Brain (tissue), 1 donor: ENCODE results near the gene PLAC8L1.

DNA sequence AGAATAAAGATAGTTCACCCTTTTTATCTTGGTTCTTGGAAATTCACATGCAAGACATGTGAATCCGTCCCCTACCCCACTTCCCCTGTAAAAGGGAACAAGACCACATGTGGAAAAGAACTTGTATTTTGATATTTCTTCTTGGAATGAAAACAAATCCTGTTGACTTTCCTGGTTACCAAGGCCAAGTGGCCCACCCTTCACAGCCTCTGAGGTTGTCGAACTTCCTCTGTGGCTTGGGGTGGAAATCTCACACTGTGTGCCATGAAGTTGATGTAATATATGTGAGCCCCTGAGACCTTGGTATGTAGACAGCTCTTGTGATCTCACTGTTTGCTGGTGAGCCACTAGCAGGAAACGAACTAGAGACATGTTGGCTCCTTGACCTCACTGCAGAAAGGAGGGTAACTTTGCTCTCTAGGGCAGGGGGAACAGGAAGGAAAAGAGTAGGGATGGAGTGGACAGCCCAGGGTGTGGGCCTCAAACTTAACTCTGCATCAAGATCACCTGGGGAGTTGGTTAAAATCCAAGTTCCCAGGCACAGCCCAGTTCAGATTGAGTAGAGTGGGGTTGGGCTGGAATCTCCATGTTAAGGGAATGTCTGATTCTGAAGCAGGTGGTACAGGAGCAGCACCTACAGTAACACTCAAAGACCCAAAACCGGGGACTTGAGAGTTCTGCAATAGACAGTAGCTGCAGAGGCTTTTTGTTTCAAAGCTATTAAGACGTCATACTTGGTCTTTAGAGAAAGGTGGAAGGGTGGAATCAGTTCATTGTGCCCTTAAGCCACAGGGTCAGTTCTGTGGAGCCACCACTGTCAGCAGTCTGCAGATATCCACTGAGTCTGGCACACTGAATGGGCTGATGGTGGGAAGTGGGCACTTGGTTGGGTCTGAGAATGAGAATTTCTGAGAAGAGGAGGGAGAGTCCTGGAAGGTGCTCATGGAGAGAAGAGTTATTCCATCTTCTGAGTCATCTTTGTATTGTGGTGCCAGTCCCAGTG, 159.6 kb downstream of the ARHGAP26 start:
- RRBS: no CpG with 5 or more reads among the region's 5 CpGs

DNA sequence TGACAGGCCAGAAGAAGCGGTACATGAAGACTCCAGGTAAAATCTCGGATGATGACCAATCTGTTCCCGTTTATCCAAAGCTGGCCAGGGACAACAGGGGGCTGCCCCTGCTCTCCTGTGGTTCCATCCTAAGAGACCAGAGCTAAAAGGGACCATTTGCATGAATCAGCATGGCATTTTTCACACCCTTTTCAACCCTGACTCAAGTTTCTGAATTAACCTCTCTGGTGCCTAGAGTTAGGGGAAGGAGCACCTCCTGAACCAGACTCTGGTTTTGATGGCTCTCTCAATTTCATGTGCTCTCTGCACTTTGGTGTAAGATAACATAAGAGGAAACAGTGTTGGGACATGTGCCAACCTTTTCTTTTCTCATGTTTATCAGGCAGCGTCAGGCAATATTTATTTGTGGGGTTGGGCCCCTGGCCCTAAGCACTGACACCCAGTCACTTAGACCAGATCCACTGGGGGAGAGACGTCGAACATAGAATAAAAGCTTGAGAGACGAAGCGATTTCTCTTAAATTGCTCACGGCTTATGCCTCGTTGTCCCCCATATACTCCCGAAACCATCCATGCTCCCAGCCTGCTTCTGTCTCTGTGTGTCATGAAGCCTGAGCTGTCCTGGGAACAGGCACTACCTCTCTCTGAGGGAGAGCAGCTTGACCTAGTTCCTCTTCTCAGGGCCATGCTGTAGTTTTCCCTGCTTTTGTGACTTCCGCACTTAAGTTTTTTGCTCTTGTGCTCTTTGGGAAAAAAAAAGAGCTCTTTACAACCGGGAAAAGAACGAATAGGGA, 195.9 kb downstream of the NR3C1 start:
- RRBS: no CpG with 5 or more reads among the region's 14 CpGs

DNA sequence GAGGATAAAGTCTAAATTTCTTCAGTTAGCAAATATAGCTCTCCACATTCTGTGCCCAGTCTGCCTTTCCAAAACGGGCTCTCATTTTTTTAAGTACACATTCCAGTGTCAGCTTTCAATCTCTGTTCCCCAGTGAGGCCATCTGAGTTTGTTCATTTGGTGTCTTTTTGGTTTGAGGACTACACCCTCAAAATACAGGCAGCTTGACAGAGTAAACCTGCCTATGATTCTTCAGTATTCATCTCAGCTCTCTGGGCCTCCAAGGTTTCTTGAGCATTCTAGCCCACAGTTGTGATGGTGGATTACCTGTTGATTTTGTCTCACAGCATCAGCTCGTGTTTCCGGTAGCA, 55.7 kb downstream of the NR3C1 start:
- RRBS: no CpG with 5 or more reads among the region's 3 CpGs

- RRBS: no CpG with 5 or more reads among the region's 4 CpGs
These were observed 157.7 kb upstream of the NR3C1 start for GRCh38 chr5:143561177-143561544.

DNA sequence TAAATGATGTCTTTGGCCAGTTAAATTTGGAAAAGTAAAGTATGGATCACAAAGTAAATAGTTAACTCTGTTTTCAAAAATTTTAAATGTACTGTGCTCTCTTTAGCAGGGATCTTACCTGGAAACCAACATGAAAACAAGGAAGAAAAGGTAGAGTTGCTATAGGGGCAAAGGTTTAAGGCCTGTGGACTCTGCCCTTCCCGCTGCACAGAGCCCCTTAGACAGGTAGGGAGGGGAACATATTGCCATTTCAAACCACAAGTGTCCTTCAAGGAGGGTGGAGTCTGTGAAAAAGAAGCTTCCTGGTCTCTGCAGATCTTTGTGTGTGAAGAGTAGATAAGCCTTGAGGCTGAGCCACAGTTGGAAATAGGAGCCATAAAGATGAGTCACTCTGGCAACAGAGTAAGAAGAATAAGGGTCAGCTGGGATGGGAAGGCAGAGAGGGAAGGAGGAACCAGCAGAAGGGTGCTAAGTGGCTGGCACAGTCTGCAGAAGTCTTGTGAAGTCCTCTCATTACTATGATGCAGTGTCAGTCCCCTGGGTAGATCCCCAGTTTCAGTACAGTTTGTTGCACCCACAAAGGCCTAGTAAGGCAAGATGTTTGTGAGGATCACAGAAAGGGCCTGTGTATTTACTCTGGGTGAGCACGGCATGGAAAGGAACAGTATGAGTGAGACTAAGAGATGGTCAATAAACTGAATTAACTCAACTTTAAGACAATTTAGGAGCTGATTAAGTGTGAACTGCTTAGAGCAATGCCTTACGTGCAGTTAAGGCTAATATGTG, 18.1 kb downstream of the GRXCR2 start:
- RRBS: no CpG with 5 or more reads among the region's 3 CpGs

GRCh38 chr5:146105310-146105863, at the start of gene PLAC8L1:
Gene PLAC8L1 (minus strand): TSS chr5:146105577.
- RRBS: no CpG with 5 or more reads among the region's 2 CpGs

GRCh38 chr5:147406889-147407878, 102.7 kb downstream of the DPYSL3 start:
- RRBS: no CpG with 5 or more reads among the region's 9 CpGs

DNA sequence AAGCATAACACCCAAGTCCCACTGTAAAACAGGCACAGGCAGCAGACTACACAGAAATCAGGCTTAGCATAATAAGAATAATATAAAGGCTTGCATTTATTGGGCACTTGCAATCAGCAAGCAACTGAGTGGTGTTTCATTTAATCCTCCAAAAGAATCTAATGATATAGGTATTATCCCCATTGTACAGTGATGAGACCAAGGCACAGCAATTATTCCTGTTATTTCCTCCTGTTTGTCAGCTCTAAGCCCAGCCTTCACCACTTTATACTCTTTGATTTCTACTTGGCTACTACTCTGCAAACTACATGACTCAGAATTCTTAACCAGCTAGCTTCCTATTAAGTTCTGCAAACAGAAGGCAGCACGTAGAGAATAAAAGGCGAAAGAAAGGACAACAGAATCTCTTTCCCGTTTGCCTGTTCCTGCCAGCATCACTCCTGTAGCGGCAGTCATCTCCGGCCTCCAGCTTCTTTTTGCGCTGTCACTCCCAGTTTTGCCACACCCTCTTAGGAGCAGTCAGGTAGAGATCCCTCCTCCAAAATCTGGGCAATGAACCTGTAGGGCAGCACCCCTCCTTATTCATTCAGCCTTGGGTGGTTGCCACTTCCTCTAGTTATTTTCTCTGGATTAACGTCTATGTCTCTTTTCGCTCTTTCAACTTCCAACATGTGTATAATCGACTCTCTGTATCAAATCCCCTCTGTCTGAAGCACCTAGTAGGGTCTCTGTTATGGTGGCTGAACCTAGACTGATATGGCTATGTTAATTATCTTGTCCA, 29.9 kb downstream of the DPYSL3 start:
- RRBS: no CpG with 5 or more reads among the region's 9 CpGs

DNA sequence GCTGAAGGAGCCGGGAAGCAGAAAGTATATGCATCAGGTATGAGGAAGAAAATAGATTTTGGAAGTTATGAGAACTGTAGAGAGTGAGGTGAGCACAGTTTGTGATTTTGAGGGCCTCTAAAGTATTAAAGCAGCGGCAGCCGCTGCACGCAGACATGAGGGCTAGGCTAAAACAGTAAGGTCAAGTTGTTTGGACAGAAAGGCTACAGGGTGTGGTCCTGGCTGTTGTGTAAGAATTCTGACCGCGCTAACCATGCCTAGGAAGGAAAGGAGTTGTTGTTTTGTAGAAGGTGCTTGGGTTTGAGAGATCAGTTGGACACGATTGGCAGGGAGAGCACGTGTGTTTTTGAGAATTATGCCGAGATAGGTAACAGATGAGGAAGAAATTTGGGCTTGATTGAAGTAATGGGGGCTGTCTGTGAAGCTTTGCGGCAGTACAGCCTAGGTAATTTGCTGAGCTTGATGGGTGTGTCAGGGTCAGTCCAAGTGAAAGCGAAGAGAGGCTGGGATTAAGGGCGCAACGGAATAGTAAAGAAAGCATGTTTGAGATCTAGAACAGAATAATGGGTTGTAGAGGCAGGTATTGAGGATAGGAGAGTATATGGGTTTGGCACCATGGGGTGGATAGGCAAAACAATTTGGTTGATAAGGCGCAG, 7.5 kb upstream of the SCGB3A2 start:
- RRBS: no CpG with 5 or more reads among the region's 14 CpGs

- RRBS: no CpG with 5 or more reads among the region's 15 CpGs
These were observed 4.2 kb upstream of the SCGB3A2 start for GRCh38 chr5:147873934-147875134.

- RRBS: no CpG with 5 or more reads among the region's 5 CpGs
These were observed 10.8 kb downstream of the FBXO38 start for GRCh38 chr5:148394373-148395066.

DNA sequence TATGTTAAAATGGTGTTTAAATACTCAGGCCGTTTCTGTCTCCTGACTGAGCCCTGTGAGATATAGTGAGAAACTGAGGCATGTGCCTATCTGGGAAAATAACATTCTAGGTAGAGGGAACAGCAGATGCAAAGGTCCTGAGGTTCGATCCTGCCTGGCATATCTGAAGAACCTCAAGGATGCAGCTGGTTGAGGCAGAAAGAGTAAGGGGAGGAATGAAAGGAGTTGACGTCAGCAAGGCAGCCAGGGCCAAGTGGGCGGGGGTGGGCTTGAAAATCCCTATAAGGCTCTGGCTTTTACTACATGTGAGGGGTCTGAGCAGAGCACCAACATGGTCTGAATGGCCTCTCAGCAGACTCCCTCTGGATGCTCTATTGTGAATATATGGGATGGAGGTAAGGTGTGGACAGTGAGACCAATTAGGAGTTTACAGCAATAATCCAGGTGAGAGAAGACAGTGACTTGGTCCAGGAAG, 69.7 kb downstream of the FBXO38 start:
- RRBS: no CpG with 5 or more reads among the region's 4 CpGs

- RRBS: 2% methylated on average over 16 of the region's 43 CpGs
These were observed 457 bp downstream of the HTR4 start for GRCh38 chr5:148653866-148654273.

GRCh38 chr5:148915503-148915789, 89.0 kb downstream of the ADRB2 start:
- RRBS: no CpG with 5 or more reads among the region's 2 CpGs

DNA sequence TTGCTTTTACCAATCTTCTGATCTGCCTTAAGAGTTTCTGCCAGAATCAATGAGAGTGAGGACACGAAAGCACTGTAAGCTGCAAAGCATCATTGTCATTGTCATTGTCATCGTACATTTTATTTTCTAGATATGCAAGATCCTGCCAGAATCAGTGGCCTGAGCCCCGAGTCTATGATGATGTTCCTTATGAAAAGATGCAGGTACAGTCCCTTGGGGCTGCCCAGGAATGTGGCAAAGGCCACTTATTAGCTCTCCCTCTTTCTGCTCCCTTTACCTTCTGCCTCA, 25.1 kb upstream of the GRPEL2 start:
- RRBS: no CpG with 5 or more reads among the region's 3 CpGs

GRCh38 chr5:149329599-149329984, 15.7 kb upstream of the GRPEL2 start:
- RRBS: no CpG with 5 or more reads among the region's 6 CpGs

DNA sequence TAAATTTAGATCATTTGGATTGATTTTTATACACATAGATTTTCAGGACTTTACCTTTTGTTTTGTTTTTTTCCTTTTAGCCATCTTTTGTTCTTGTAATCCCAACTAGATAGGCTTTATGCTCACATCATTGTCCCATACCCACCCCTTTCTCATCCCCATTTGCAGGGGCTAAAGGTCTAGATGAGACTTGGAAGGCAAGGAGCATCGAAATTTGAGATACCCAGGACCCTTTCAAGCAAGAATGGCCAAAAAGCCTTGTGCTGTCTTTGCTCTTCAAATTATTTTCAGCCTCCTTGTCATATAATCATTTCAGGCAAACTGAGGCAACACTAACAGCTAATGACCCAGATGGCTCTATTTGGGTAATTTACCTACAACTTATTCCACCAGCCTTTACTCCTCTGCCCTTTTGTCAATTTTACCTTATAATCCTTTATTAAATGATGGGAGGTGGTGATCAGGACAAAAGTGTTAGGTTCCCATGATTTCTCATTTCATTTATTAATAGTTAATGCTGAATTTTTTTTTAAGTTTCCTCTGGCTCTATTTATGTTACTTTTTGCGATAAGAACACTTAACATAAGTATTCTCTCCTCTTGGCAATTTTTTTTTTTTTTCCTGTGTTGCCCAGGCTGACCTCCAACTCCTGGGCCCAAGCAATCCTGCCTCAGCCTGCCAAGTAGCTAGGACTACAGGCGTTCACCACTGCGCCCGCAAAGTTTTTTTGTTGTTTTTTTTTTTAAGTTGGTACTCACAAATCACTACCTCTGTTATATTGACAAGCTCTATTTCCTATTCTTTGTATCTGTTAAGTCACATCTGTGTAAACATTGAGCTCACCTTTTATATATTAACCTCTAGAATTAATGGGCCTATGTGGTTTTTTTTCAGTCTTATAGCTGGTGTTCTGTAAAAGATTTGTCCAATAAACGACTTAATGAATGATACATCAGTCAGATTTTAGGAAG, 5.8 kb upstream of the PCYOX1L start:
- RRBS: no CpG with 5 or more reads among the region's 6 CpGs

GRCh38 chr5:149380495-149381684, 1.8 kb upstream of the IL17B start:
- RRBS: 45% methylated on average over 5 of the region's 22 CpGs

- RRBS: no CpG with 5 or more reads among the region's 16 CpGs
These were observed 4.2 kb upstream of the IL17B start for GRCh38 chr5:149383039-149383864.

DNA sequence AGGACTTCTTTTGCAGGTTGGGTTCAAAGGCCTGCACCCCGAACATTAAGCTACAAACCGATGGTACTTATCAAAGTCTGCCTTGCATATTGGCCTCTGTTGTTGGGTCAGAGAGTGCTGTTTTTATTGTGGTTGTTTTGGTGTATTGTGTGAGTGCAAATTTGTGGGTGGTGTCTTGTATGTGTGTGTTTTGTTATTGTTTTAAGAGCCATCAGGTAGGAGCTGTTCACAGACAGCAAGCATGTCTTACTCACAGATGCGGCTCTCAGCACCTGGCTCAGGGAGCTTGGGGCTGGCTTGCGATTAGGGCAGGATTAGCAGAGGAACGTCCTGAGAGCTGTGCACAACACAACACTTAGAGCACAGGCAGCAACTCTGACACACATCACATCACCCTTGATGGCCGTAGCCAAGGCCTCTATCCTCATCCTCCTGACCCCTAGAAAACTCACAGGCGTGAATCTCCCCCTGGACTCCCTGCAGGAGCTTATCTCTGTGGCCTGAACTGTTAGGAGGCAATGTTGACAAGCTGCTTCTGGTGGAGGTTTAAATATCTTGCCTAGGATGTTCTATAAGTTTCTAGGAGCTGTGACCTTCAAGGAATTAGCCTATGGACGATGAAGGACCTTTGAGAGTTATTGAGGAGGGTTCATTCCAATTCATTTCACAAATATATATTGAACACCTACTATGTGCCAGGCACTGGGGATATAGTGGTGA, 7.1 kb upstream of the IL17B start:
- RRBS: no CpG with 5 or more reads among the region's 8 CpGs